ENCODE data around the genes GPLD1, TDP2 and GMNN.

DNA sequence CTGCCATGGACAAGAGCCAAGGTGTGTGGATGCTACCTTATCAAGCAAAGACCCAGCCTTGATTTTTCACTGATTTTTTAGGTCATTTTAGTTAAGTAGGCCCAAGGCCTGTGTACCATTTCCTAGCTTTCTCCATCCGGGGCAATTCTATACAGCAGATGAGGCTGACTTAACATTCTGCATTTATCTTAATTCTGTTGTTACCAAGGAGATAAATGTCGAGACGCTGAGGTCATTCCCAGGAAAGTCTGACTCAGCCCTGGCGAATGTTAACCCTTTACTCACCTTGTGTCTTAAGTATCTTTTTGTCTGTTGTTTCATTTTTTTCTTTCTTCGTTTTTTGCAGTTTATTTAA lies 276.9 kb downstream of the CDKAL1 start:
- PRO-cap = no peak

- PRO-cap = no peak
These were observed 55.2 kb upstream of the SOX4 start for GRCh38 chr6:21538454-21538734.

DNA sequence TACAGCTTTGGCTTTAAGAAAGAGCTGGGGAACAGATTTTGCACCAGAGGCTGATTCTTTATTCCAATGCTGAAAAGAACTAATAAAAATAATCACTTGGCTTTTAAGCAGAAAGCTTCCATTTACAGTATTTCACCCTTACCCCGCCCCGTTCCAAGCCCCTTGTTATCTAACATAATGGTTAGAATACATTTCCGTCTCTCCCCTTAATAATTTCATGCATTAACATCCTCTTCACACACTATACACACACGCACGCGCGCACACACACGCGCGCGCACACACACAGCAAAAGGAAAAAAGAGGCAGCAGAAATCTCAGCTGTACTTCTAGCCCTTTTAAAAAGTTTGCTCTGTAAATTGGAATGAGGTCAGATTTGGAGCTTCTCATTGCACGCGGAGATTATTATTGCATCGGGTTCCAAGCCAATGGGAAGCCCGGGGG lies 317 bp upstream of the SOX4 start:
- PRO-cap = no peak

- PRO-cap = no peak
These were observed 15.2 kb downstream of the SOX4 start for GRCh38 chr6:21608659-21609190.

GRCh38 chr6:21742122-21742701 lies 148.7 kb downstream of the SOX4 start:
- PRO-cap = no peak

DNA sequence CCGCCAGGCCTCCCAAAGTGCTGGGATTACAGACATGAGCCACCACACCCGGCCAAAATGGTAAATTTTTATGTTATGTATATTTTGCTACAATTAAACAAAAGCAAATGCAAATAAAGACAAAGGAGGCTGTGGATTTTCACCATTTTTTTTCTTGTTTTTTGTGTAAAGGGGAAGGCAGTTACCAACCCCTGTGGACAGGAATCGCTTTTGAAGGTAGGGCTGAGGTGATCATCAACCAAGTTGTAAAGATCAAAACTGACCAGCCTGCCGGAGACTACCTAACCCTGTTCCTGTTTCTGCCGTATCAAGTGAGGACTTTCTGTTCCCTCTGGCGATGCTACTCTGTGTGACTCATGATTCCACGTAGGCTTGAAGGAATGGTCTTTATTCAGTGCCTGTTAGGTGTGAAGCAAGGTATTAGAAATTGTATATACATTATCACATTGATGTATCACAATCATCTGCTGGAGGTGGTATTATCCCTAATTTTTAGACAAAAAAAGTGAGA lies 161.3 kb downstream of the SOX4 start:
- PRO-cap = no peak

- PRO-cap = no peak
These were observed 293.0 kb downstream of the SOX4 start for GRCh38 chr6:21886269-21887158.

- PRO-cap = unidirectional peak, minus-strand start at chr6:21914203
These were observed 320.4 kb downstream of the SOX4 start for GRCh38 chr6:21913999-21914403.

DNA sequence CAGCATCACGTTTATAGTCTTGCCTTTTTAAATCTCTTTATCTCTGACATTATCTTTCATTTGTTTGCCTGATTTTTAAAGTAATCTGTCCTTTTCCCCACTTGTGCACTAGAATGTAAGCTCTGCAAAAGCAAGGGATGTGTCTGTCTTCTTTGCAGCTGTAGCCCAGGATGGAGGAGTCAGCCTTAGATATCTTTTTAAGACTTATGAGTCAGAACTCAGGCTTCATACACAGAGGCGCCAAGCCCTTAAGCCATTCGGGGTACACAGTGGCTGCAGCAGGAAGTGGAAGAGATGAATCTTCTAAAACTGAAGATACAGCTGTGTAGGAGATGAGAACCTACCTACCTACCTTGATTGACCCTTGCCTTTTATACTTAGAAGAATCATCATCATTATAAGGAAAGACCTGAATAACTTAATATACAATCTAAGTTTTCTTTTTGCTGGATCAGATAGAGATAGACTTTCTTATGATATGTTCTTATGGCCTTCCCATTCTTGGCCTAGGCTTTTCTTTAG lies 304.6 kb downstream of the PRL start:
- PRO-cap = no peak

DNA sequence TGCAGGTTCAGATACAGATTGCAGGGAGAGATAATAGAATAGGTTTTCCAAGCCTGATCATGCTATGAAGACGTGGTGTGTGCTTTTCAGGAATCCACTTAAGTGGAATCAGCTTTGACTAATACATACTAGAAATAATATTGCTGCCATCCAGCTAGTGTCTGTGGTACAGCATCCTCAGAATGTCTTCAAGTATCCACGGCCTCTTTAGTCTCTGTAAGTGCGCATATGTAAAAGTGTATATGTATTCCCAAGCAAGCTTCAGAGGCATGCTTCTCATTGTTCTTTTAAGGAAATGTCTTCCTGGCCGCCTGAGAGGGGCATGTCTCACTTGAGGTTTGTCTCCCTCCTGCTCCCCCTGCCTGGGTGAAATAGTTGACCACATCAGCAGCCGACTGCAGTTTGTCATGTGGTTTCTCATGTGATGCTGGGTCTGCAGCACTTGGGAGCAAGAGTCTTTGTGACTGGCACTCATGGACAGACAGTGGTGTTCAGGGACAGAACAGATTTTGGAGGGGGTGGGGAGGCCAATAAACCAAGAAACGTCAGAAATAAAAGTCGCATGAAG lies 150.9 kb downstream of the PRL start:
- PRO-cap = no peak

- PRO-cap = no peak
These were observed 98.4 kb upstream of the HDGFL1 start for GRCh38 chr6:22470849-22471496.

- PRO-cap = no peak
These were observed 140.4 kb downstream of the HDGFL1 start for GRCh38 chr6:22709798-22710154.

DNA sequence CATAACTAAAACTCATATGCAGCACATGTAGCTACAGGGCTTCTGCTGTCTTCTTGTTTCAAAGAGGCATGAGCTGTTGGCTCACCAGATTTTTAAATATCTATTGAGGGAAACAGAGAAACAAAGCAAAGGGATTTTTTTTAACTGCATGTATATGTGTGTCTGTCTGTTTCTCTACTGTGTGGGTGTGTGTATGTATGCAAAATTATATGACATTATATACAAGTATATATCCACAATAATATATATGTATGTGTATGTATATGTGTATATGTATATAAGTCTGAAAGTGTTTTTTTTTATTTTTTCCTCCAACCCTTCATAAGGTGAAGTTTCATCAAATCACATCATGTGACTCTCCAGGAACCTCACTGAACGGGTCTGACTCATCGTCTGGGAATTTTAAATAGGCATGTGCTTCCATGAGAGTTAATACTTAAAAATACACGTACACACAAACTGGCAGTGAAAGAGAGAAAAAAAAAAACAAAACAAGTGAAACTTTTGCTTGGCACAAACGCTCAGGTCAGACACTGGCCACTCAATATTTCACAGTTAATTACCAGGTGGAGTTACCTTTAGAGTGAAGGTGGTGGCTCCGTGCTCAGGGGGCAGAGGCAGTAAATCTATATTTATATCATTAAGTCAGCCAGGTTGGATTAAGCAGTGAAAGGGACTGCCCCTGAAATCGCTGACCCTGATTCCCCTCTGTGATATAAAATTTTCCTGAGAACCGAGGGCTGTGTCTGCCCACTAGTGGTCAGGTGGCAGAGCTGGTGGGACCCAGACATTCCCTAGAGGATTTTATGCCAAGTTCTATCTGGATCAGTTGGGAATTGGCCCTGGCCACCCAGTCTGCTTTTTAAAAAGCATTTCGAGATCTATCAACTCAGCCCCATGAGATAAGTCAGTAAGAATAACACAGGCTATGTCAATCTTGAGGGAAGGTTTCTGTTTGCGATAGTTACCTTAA lies 258.8 kb downstream of the HDGFL1 start:
- PRO-cap = no peak

- PRO-cap = no peak
These were observed 475.3 kb upstream of the NRSN1 start for GRCh38 chr6:23650583-23651277.

DNA sequence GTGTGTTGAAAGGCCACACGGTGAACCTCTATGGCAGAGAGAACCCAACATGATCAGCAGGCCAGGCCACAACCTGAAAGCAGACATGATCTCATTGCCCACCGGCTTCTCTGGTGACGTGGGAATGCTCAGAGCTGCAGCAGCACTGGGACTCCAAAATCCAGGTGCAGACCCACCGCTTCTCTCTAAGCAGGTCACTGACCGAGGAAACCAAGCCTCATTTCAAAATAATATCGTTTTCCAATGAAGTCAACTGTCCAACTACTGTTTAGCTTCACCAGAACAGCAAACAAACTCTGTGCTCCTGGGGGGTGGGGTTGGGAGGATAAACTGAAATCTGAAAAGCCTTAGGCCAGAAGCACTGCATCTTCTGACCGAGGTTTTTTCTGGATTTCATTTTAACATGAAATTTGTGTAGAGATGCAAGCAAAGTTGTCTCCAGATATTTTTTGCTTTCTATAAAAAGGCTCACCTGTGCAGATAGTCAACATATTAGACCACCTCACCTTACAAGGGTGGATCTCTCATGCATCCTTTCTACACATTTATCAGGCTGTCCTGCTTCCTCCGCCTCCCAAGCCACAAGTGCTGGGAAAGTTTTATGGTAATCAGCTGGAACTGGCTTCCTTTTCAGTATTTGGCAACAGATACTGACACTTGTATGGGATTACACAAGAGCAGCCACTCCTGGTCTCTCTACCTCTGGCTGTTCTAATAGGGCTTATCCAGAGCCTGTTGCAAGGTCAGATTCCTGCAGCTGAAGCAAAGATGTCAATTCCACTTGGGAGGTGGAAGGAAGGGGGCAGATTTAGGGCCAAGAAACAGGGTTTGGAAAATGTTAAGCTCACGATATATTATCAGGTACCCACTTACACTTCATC lies at the start of gene GPLD1:
Gene GPLD1, minus strand, starts transcription at position 154 of the 881 bp plus-strand sequence.
- PRO-cap = no peak

DNA sequence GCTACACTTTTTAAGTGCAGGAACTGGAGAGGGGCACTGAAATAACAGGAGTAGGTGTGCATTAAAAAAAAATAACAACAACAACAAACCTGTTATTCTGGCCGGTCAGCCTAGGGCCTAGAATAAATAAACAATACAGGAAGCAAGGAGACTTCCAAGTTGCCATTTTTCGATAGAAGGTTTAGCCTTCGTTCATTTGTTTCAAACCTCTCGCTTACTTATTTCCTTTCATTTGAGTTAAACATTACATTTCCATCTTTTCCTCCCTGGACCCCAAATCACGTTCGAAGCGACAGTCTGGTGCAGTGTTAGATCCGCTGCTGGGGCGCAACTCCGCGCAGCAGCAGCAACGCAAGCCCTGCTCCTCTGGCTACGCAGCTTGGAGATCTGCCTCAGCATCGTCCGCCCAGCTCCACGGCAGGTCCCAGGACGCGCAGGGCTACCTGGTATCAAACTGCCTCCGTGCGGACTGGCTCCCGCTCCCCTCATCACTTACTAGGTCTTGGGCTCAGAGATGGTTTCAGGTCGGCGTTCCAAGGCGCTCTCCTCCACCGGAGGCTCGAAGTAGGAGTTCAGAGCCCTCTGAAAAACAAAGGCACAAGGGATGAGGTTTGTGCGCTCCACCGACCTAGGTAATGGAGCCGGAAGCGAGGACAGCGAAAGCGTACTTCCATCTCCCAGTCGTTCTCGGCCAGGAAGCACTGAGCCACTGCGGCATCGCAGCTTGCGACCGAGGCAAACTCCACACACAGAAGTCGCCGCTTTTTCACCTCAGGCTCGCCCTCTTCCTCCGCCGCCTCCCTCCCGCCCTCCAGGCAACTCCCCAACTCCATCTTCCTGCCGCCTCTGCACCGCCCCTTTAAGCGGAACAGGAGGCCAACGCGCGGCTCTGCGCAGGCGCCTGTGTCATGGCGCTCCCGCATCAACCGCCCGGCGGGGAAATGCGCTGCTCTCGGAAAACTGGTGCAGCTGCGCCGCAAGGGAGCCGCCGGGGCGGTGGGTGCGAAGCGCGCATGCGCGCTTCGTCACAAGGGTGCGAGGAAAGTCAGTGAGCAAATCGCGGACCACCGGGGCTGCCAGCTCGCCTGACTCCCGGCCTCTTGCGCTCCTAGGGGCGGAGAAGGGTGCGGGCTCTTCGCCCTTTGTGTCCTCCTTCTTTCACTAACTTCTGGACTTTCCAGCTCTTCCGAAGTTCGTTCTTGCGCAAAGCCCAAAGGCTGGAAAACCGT lies at the start of gene TDP2:
Gene TDP2, minus strand, starts transcription at position 870 of the 1,229 bp plus-strand sequence.
- PRO-cap = bidirectional peak, plus-strand start at position 491 of the sequence, minus-strand start at position 374 of the sequence; bidirectional peak, plus-strand start at position 1,028 of the sequence, minus-strand start at position 861 of the sequence

- PRO-cap = no peak
These were observed 549 bp downstream of the ACOT13 start for GRCh38 chr6:24667431-24667820.

DNA sequence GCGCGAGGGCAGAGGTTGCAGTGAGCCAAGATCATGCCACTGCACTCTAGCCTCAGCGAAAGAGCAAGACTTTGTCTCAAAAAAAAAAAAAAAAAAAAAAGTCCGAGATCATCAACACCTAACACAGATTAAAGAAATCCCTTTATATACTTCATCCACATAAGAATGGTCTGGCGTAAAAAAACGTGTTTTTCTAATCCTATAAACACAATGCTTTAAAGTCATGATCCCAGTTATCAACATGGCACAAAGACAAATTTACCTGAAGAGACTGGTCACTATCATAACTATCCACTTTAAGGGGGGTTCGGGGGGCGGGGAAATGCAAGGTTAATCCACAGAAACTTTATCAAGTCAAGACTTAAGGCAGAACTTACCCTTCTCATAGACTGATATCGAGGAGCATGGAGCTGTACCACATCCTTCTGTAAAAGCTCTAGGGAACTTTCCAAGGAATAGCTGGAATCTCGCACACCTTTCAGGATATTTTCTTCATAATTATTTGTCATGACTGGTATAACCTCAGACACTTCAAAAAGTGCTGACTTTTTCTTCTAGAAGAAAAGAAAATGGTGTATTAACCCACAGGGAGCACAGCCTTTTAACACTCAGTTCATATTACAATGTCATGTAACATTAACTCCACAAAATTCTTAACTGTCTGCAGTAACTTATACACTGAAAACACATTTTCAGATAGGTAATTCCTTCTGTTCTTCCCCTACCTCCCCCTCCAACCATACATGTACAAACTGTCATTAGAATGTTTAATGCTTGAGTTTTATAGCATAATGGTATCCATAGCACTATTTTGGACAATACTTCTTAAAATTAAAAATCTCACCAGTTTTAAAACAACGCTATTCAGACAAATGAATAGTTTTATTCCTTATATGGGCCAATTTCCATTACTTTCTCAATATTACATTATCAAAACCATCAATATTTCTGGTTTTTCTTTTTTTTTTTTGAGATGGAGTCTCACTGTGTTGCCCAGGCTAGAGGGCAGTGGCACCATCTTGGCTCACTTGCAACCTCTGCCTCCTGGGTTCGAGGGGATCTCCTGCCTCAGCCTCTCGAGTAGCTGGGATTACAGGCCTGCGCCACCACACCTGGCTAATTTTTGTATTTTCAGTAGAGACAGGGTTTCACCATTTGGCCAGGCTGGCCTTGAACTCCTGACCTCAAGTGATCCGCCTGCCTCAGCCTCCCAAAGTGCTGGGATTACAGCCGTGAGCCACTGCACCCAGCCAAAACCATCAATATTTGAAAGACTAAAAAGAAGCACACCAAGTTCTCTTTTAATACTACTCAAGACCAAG lies 2.7 kb downstream of the C6orf62 start:
- PRO-cap = no peak

- PRO-cap = no peak
These were observed 26.1 kb upstream of the C6orf62 start for GRCh38 chr6:24744873-24745540.

GRCh38 chr6:24774625-24775577 lies at the start of gene GMNN:
GMNN (plus strand) TSS chr6:24774937.
- PRO-cap = unidirectional peak, plus-strand start at chr6:24774937; bidirectional peak, plus-strand start at chr6:24775466, minus-strand start at chr6:24775220